Myometrial cell (primary cell): ENCODE measurements around a stretch of chr4.

- RAMPAGE, long total RNA, result no peak
These were observed 28.8 kb upstream of the STOX2 start for GRCh38 chr4:183876034-183876929.

DNA sequence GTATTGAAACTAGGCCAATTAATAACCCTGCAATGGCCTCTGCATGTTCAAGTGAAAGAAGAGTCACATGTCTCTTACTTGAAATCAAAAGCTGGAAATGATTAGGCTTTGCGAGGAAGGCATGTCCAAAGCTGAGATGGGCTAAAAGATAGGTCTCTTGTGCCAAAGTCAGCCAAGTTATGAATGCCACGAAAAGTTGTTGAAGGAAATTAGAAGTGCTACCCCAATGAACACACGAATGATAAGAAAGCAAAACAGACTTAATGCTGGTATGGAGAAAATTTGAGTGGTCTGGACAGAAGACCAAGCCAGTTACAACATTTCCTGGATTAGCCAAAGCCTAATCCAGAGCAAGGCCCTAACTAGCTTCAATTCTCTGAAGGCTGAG, 5.9 kb upstream of the STOX2 start:
- RAMPAGE, long total RNA, result no peak

DNA sequence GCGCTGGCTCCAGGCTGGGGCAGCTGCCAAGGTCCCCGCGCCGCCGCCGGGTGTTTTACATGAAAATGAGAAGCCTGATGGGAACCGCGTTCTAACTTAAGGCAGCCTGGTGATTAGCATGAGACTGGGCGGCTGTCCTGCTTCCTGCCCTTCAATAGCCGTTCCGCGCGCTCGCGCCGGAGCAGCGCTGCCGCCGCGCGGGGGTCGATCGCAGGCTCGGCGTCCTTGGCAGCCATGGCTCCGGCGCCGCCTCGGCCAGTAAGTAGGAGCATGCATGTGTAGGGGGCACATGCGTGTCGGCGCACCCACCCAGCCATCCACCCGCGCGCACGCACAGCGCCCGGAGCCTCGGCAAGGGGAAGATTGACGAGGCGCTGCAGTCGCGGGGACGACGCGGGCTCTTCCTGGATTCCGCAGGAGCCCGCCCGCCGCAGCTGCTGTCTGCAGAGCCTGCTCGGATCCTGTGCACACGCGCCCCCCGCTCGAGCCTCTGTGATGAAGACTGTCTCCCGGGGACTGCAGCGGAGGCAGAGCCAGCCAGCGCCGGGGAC, 609 bp downstream of the STOX2 start:
- RAMPAGE, long total RNA, result no peak

DNA sequence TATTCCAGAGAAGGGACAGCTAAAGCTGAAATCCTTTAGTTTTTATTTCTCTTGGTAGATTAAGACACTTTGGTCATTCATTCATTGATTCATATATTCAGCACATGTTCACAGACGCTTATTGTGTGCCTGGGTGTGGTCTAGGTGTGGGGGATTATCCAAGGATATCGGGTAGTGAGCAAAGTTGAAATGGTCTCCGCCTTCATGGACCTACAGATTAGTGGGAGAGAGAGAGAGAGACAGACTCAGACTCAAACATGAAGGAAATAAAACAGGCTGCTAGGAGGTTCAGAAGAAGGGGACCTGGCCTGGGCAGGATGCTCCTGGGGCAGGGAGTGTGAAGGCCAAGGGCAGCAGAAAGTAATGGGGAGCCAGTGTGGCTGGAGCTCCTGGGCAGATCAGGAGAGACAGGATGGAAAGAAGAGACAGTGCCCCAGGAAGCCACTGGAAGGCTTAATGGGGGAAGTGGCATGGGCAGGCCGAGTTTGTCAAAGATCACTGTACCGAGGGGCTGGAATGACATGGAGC, 45.1 kb downstream of the STOX2 start:
- RAMPAGE, long total RNA, result no peak

DNA sequence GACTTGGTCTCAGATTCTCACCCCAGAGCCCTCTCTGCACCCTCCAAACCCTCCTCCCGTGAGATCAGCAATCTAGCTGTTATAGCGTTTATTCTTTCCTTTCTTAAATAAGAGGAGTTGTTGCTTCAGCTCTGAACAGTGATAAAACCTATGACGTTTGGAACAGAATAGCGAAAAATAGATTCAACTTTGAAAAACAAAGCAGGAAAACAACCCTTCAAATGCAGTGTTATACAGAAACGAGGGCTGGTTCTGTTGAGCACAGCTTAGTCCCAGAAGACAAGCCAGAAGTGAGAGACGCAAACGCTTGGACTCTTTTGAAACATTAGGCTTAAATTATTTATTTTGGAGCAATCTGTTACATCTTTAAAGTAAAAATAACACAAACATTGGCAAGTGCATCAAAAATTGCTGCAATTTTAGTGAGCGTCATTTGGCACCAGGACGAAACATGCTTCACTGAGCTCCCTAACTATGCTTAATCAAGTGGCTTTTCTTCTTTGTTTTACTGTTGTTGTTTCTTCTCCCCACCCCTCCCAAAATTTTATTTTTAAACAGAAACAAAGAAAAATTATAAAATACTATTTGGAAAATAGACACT, 63.5 kb downstream of the ENPP6 start:
- RAMPAGE, long total RNA, result no peak

GRCh38 chr4:184265414-184266596, 48.1 kb upstream of the ENPP6 start:
- RAMPAGE, long total RNA, result no peak

GRCh38 chr4:184284004-184284584, 66.4 kb upstream of the ENPP6 start:
- RAMPAGE, long total RNA, result no peak

- RAMPAGE, long total RNA, result no peak
These were observed 125.9 kb upstream of the ENPP6 start for GRCh38 chr4:184343239-184344335.

DNA sequence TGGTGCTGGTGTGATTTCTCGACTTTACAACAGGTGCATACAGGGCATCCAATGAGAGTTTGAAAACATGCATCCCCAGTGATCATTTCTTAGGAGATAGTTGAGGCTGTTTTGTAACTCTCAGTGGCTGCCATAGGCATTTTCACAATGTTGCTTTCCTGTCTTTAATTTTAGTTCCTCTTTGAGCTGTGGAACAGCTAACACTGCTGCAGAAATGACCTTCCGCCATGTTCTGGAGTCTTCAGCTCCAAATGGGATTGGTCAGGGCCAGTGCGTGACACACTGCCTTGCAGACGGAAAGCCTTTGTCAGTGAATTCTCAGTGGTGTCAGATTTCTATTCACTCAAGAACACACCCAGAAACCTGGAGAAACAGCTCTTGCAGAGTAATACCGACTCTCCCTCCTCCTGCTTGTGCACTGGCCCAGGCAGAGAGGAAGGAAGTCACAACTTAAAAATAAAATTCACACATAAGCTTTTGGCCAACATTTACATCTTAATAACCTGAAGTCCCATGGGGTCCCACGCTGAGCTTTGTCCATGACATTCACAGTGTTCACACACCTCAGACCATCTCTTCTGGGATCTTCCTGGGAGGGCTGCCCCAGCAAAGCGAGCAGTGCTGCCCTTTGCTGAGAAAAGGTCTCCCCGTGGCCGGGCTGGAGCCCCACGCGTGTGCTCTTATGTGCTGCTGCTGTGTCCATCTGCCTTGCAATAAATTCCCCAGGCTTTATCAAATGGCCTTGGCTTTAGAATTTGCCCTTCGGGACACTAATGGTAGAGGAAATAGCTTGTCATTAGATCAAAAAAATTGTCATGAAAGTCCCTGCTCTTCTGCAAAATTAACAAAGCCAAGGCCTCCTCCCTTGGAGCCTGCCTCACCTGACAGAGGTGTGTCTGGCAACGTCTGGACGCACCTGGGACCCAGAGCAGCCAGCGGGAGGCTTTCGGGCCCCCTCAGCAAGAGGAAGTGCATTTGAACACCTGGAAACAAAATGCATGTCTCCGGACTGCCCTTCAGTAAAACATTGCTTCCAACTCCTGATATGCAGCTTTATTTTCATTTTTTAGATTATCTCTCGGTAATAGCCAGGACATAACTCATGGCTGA, 126.8 kb downstream of the IRF2 start:
- RAMPAGE, long total RNA, result no peak

- RAMPAGE, long total RNA, result no peak
These were observed 72.6 kb downstream of the IRF2 start for GRCh38 chr4:184401457-184402375.

GRCh38 chr4:184417886-184418304, 56.5 kb downstream of the IRF2 start:
- RAMPAGE, long total RNA, result no peak

DNA sequence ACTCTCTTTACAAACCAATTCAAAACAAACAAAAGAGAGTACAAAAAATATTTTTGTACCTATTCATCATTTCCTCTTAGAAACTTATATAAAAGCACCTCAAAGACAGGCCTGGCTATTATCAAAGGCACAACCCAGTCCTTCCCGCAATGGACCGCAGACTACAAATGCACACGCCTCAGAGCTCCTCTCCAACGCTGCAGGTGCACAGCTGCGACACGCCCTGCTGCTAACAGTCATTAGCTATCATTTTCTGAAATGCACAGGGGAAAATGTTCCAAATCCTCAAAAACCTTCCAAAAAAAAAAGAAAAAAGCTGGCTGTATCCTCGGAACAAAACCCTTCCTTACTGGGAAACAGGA, 16.8 kb downstream of the IRF2 start:
- RAMPAGE, long total RNA, result no peak

DNA sequence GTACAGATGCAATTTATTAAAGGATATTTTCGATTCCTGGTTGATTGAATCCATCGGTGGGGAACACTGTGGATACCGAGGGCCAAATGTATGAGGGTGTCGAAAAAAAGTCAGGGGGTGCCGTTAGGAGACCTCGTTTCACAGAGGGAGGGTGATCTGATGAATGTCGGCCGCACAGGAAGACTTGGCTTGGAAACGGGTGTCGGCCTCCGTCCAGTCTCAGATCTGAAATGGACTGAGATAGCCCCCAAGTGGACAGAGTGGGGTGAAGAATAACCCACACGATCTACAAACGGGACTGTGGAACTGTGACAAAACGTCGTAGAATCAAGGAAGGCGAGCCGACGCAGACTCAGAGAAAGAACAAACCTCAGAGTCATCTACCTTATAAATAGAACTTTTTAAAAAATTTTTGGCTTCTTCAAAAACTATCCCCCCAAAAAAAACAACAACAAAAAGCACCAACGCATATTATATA, 63.6 kb upstream of the IRF2 start:
- RAMPAGE, long total RNA, result no peak

GRCh38 chr4:184650056-184650837, 709 bp downstream of the PRIMPOL start:
- RAMPAGE, long total RNA, result no peak

DNA sequence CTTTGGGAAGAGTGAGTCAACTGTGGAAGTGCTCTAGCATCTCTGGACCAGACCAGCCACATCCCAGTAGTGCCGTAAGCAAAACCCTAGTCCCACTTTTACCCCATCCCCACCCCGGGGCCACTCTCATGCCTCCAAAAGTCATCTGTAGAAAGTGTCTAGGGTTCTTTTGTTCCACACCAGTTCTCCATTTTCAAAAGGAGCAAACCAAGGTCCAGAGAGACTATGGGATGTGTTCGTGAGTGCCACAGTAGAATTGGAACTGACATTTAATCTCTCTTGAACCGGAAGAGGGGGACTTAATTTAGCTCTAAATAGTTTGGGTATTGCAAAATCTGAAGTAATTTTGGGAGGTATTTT, 27.1 kb upstream of the CENPU start:
- RAMPAGE, long total RNA, result no peak

DNA sequence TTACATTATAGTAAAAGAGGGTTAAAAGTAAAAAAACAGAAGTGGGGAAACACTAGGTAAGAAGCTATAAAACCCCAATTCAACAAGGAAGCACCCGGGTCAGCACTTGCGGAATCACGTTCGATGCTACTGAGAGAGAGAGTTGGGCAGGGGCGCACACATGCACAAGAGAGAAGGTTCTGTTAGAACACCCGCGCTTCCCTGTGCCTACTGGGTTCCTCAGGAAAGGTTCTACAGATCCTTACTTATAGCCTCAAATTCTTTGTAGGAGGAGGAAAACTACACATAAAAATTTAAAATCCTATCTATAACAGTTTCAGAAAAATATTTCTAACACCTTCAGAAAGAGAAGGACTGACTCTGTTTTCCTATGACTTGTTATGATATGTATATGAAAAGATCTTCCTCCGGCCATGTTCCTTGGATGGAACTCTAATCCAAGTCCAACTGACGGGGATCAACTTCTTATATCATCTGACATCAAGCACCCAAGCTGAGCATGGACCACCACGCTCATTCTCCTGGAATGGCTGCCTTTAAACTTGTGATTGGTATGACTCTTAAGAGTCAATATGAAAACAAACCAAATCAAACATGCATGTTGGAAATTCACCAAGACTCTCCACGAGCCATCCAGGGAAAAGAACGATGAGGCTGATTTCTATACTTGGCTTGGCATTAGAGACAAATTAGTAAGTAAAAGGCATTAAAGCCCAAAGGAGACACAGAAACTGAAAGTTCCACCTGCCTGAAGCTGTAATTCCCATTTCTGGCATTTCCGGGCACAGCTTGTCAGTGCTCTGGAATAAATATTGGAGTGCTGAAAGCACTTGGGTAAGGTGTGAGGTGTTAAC, 41.8 kb upstream of the CENPU start:
- RAMPAGE, long total RNA, result no peak

DNA sequence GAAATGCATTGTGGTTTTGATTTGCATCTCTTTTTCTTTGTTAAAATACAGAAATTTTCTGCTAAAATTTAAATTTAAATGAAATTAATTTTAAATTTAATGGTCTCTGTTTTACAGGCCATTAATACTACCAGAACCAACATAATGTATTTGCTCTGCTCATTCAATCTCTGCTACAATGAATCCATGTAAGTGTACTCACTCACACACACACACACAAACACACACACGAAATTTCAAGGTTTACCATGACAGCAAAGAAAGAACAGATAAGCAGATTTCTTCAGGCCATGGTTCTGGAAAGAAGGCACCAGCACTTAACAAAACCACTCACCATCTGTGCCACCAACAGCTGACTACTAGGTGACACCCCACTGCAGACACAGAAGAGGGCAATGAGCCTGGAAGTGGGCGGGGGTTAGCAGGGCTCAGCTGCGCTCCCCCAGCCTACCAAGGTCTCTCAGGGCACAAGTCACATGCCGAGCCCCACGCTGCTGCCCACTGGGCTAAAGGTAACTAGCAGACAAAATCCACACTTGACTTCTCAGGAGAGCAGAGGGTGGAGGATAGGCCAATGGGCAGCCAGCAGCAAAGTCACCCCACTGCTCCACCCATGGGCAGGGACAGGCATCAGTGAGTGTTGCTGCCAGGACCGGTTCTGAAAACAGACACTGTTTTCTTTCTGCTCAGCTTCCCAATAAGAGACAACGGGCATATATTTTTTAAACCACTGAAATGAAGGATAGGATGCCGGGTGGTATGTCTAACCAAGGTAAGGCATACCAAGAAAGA, 20.4 kb downstream of the ACSL1 start:
- RAMPAGE, long total RNA, result no peak

DNA sequence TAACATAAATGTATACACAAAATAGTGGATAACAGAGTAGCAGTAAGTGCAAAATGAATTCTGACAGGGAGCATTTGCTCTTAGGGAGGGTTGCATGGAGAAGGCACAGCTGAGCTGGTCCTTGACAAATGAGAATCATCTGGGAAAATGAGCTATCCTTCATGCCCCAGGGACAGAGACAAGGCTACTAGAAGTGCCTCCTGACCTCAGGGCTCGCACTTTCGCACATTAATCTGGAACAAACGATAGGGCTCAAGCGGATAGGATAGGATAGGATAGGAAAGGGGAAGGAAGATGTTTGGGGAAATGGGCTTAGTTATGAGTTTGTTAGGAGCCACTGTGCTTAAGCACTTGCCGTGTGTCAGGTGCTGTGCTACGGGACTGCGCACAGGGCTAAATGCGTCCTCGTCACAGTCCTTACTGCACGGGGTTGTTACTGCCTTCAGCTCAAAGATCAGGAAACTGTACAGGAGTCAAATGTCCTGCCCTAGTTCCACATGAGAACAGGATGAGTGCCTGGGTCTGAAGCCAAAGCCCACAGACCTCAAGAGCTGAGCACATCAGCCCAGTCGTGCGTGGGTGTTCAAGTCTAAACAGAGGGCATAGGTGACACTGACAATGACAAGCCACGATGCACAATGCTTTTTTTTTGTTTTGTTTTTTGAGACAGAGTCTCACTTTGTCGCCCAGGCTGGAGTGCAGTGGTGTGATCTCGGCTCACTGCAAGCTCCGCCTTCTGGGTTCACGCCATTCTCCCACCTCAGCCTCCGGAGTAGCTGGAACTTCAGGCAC, 15.1 kb downstream of the ACSL1 start:
- RAMPAGE, long total RNA, result no peak

- RAMPAGE, long total RNA, result no peak
These were observed 4.5 kb downstream of the ACSL1 start for GRCh38 chr4:184821269-184821693.

- RAMPAGE, long total RNA, result no peak
These were observed 28.9 kb upstream of the ACSL1 start for GRCh38 chr4:184854607-184855132.